Neural cell (in vitro differentiated cells): ENCODE results near the genes SNAPC5 and MAP2K5.

DNA sequence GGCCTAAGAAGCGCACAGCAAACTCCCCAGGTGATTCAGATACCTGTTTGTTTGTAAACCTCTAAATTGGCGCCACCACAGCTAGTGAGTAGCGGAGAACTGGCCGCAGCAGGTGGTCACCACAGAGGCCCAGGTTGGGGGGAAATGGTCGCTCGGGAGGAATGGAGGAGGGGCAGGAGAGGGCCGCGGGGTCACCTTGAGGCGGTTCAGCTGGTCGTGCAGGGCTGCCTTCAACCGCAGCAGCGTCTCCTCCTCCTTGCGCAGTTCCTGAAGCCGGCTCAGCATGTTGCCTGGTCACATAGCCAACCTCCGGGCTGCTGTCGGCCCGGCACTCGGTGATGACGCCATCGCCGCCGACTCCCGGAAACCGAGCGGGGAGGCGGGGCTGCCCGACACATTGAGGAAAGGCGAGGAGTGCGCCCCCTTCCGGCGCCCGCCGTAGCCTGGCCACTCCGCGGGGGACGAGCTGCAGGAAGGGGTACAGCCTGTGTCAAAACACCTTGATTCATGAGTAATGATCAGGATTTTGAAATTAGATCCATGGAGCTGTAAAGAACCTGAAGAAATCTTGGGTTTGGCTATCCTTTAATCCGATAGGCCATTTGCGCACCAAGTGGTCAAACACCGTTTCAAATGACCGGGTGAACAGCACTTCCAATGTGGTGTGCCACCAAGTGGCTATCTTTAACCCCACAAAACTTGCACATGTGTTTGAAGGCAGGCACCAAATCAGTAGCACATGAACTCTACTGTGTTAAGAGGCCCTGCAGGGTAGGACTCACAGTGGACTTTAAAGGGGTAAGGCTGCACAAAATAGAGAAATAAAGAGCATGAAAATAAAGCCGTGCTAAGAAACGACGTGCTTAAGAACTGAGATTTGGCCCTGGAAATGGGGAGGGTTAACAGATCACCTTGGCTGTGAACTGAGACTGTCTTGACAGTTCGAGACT is at the start of gene SNAPC5:
Gene SNAPC5, minus strand, starts transcription at position 316 of the 950 bp plus-strand sequence.
- RAMPAGE, long total RNA, result start-site peak on the minus strand centred at position 330 of the sequence, 100 bp wide, 2,587 and 3,688 reads in 2 replicates

DNA sequence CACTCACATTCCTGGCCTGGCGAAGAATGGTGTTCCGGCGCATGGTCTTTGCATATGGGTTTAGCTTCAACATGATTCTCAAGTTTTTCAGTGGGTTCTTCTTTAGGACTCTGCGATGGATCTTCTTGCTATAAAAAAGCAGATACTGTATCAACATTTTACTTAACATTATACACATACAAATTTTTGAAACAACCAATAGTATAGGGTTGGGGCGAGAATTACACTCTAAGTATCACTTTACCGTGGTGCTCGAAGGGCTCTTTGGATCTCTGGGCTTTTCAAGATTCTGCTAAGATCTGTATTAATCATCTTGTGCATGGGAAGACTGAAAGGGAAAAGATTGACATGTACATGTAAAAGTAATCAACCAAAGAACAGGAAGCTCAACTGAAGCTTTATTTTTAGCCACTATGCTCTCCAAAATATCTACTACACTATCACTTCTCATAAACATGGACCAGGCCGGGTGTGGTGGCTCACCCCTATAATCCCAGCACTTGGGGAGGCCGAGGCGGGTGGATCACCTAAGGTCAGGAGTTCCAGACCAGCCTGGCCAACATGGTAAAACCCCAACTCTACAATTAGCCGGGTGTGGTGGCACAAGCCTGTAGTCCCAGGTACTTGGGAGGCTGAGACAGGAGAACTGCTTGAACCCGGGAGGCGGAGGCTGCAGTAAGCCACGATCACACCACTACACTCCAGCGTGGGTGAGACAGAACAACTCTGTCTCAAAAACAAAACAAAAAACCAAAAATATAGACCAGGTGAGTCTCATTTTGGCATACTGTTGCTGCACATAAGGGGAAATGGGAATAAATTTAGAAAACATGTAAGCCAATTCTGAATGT is 2.7 kb upstream of the SNAPC5 start:
- RAMPAGE, long total RNA, result no peak

GRCh38 chr15:66657856-66658457 is 44.1 kb upstream of the SMAD6 start:
- RAMPAGE, long total RNA, result no peak

DNA sequence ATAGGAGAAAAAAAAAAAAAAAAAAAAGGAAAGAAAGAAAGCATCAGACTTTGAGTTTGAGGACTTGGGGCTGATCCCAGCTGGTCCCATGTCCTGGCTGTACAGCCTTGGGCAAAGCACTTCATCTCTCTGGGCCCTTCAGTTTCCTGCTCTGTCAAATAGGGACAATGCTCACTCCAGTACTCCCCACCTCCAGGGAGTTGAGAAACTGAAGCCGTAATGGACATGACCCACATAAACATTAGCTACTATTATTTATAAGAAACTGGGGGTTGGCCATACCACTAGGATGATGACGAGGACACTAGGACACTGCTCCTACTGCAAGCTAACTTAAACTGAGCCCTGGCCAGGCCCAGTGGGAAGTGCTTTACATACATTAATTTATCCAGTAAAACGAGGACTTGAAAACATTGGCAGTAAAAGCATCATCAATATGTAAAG is 22.9 kb upstream of the SMAD6 start:
- RAMPAGE, long total RNA, result no peak

GRCh38 chr15:66733961-66734550 is 32.0 kb downstream of the SMAD6 start:
- RAMPAGE, long total RNA, result no peak

GRCh38 chr15:66774055-66774763 is 72.2 kb downstream of the SMAD6 start:
- RAMPAGE, long total RNA, result no peak

GRCh38 chr15:66849822-66850490 is 147.9 kb downstream of the SMAD6 start:
- RAMPAGE, long total RNA, result no peak

DNA sequence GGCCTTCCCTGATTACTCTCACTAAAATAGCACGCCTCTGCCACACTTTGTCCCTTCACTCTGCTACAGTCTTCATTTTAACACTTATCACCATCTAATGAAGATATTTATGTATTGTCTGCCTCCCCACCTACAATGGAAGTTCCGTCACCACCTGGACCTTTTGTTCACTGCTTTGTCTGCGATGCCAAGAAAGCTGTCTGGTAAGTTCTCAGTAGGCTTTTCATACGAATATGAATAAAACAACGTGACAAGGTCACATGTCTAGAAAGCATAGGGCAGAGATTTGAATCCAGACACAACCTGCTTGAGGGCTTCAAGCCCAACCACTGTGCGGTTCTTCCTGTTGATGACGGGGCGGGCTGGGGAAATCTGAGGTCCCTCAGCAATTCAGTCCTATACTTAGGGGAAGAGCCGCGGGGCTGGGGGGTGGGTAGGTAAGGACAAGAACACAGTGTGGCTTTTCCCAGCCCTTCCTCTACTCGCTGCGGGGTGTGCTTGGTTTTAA is 32.5 kb upstream of the SMAD3 start:
- RAMPAGE, long total RNA, result no peak

- RAMPAGE, long total RNA, result no peak
Measured at GRCh38 chr15:67048626-67049176, 16.7 kb upstream of the SMAD3 start.

DNA sequence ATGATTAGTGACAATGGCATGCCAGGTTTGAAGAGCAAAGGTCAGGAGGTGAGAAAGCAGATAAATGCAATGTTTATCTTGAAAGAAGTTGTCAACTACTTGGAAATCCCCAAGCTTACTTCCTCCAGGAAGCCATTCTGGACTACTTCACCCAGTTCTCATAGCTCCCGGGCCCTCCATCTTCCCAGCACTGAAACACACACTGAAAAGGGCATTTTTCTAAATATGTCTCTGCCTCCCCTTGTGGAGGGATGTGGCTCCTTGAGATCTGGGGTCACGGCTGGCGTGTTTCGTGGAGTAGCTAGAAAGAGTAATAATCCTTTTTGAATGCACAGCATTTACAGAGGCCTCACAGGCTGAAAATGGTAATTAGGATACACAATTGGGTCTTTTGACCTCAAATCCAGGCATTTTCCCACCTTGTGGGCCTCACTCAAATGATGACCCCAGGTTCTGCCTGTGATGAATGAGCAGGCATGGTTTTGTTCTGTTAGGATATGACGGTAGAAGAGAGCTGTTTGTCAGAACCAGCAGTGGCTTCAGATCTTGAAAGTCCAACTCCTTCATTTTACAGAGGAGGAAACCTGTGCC is 51.6 kb downstream of the SMAD3 start:
- RAMPAGE, long total RNA, result no peak

DNA sequence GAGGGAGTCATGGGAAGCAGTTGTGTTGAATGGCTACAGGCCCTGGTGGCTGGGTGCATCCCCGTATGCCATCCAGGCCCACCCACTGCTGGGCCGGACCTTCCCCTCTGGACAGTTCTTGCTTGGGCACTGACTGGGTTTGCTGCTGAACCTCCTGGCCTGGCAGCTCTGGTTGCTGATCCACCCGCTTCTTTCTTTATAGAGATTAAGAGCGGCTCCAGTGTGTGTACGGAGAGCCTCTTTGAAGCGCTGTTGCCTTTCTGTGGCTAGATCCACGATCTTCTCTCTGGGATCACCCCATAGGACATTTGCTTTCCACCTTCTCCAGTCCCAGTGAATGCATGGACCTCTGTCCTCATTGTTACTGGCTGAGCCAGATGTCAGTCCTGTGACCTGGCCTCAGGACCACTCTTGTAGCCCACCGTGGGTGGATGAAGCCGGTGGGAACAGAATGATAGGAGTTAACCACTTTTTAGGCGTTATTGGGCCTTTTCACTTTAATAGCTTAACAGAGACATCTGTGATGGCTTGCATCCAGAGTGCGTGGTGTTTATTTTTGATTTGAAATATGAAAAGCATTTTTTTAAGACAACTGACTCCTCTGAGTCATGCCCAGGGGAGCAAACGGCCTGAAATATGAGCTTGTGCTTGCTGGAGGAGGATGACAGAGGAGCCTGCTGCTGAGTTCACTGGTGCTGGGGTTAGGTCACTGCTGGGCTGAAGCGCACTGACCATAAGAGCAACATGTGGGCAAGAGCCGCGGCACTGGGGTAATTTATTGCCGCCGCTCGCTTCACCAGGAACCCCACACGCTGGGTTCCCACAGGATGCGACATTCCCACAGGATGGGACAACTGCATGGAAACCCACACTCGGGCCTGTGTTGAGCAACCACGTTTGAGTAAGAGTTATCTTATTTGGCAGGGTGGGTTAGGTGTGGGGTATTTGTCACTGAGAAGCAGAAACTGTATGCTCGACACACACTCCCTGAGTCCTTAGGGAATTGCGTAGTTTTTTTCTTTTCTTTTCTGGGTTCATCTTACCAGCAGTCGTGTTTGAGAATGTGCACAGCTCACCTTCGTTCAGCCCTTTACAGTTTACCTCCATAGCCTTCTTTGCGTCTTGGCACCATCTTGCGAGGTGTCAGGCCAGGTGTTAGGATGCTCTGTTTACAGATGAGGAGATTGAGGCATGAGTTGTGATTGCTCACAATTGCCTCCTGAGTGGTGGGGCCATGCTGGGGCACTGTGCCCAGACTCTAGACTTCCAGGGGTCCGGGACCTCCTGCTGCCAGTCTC is 60.1 kb downstream of the SMAD3 start:
- RAMPAGE, long total RNA, result no peak

DNA sequence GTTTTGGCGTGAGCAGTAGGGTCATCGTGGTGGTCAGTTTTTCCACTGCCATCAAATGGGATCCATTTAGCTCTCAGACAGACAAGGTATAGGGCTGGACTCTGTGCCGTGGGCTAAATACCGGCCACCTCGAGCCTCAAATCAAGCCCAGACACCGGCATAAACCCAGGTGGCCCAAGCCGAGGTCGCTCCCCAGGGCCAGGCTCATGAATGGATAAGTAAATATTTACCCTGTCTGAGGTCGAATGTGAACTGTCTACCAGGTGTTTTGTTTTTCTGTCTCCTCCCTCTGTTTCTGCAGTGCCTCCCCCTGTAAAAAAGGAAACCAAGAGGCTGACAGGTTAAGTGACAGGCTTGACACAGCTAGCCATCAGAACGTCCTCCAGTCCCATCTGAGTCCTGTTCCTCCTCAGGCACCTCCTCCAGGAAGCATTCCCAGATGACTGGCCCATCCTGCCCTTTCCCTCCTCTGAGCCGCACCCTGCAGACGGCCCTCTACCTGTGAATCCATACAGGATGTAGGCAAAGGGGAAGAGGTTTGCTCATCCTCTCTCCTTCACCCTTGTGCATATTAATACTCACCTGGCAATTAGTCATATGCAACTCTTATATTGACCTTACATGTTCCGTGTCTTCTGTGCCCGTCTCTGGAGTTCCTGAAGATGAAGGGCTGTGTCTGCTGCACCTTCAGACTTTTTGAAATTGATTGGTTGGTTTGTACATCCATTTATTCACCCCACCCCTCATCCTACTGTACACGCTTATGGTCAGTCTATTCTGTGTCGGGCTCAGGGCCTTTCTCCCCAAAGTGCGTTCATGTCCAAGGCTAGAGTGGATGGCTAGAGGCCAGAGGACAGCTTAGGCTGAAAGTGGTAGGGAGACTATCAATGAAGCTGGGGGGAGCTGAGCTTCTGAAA is 61.9 kb downstream of the SMAD3 start:
- RAMPAGE, long total RNA, result no peak

DNA sequence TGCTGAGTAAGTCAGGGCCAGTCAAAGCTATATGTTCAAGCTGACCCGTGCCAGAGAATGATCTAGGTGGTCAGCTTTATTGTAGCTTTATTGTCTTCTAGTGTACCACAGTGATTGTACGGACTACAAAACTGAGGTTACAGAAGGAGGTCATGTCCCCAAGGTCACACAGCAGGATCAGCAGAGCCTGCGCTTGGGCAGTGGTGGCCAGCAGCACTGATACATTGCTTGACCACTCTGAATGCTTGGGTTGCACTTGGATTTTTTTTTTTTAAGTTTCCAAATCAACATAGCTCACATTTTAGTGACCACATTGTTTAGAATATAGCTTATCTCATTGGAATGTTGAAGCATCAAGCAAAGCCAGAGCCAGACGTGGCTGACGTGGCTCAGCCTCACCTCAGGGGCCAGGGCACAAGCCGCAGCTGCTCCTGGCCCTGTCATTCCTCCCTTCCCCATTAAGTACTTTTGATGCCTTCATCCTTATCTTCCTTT is 76.0 kb downstream of the AAGAB start:
- RAMPAGE, long total RNA, result no peak

- RAMPAGE, long total RNA, result no peak
Measured at GRCh38 chr15:67181106-67181832, 73.2 kb downstream of the AAGAB start.

DNA sequence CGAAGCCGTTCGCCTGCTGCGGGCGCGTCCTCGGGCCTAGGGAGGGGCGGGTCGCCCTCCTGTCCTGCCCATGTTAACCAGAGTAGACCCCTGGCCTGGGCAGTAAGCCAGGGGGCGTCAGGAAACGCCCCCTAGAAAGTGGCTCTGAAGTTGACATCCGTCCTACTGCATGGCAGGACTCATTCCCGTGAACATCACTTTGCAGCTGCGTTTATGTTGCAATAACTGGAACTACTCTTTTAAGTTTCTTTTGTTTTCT is 788 bp downstream of the C15orf61 start:
- RAMPAGE, long total RNA, result no peak

DNA sequence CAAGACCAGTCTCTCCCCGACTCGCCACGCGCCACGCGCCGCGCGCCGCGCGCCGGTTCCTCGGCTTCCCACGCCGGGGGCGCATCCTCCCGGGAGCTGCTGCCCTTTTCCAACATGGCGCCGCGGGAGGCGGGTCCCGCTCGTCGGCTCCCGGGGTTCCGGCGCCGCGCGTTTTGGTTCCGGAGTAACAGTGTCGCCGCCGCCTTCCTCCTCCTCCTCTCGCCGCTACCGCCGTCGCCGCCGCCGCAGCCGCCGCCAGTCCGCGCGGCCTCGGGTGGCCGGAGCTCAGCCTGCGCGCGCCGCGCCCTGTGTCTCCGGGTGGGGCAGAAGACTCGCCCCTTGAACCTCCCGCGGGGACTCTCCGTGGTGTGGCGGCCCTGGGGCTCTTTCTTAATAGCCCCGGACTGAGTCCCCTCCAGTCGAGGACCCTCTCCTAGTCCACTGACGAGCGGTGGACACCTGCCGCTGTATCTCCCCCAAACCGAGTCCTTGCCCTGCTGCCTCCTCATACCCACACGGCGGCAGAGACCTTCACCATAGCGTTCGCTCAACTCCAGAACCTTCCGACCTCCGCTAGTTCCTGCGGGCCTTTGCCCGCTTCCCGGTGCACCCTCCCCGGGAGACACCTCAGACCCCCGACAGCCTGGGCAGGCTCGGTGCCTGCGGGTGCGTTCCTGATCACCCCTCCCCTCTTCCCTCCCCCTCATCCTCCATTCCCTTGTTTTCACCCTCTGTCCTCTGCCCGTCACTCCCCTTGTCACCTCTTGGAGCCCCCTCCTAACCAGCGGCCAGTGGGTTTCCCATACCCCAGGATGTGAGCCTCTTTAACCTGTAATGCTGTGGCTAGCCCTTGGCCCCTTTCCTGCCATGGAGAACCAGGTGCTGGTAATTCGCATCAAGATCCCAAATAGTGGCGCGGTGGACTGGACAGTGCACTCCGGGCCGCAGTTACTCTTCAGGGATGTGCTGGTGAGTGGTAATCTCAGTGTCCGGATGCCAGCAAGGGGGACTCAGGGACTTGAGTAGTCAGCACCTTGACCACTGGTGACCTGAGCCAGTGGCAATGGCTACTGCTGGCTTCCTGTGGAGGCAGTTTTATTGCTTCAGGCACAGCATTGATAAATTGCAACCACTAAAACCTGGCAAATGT is at the start of gene MAP2K5:
Gene MAP2K5, plus strand, starts transcription at position 202 of the 1,150 bp plus-strand sequence.
- RAMPAGE, long total RNA, result start-site peak on the minus strand centred at position 123 of the sequence, 18 bp wide, 28 and 36 reads in 2 replicates

DNA sequence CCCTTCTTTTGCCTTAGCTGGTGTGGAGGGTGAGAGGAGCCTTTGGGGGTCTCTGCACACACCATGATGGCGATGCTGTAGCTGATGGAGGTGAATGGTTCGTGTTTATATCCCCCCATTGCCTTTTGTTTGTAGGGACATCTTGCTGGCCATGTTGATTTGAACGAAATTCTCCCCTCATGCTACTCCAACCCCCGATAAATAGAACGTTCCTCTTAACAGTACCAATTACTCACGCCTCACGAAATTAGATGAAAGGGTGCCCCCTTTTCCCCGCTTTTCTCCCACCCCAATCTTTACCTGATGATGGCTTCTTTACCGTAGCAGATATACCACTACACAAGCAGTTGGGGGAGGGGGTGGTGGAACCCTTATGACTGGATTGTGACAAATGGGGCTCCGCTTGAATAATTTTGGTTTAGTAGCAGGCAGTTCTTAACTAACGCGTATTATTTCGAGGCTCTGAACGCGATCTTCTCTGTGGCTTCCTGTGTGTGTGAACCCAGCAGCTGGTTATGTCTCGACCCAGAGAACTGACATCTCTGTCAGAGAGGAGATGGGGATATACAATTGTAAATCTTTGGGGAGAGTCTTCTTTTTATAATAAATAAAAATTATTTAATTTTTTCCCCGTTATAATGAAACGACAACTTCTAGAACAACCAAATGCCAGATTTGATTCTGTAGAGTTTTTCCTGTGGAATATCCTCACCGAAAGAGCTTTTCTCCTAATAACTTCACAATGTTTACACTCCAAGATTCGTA is 1.2 kb downstream of the PIAS1 start:
- RAMPAGE, long total RNA, result no peak

DNA sequence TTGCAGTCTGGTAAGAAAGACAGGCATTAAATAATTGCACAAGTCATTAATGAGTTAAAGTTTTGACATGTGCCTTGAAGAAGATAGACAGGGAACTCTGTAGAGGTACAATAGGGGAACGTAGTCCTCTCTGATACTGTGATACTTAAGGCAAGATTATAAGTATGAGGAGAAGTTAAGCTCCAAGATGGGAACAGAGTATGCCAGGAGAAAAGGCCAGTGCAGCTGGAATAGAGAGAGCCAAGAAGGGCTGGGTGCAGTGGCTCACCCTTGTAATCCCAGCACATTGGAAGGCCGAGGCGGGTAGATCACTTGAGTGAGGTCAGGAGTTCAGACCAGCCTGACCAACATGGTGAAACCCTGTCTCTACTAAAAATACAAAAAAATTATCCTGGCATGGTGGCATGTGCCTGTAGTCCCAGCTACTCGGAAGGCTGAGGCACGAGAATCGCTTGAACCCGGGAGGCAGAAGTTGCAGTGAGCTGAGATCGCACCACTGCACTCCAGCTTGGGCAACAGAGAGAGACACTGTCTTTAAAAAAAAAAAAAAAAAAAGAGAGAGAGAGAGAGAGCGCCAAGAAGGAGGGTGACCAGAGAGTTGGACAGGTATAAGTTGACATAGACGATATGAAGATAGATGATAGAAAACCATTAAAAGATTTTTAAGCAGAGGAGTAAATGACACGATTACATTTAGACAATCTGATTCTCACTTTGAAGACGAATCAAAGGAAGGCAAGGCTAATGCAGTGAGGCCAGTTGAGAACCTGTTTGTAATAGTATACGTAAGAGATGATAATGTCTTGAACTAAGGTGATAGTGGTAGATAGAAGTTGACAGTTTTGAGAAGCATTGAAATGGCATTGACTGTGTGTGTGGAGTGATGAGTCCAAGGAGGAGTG is 48.7 kb downstream of the CALML4 start:
- RAMPAGE, long total RNA, result no peak

DNA sequence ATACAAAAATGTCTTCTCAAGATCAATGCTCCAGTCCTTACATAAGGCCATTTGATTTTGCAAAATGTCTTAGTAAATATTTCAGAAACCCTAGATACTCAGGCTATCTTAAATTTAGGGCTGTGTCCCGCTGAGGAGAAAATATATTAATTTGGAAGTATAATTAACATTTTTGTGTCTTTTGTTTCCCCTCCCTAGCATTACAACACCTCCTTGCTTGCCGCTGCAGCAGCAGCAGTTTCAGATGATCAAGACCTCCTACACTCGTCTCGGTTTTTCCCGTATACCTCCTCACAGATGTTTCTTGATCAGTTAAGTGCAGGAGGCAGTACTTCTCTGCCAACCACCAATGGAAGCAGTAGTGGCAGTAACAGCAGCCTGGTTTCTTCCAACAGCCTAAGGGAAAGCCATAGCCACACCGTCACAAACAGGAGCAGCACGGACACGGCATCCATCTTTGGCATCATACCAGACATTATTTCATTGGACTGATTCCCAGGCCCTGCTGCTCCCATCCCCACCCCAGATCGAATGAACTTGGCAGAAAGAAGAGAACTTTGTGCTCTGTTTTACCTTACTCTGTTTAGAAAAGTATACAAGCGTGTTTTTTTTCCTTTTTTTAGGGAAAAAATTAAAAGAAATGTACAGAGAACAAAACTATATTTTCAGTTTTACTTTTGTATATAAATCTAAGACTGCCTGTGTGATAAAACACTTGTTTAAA is 17.6 kb downstream of the CALML4 start:
- RAMPAGE, long total RNA, result no peak

DNA sequence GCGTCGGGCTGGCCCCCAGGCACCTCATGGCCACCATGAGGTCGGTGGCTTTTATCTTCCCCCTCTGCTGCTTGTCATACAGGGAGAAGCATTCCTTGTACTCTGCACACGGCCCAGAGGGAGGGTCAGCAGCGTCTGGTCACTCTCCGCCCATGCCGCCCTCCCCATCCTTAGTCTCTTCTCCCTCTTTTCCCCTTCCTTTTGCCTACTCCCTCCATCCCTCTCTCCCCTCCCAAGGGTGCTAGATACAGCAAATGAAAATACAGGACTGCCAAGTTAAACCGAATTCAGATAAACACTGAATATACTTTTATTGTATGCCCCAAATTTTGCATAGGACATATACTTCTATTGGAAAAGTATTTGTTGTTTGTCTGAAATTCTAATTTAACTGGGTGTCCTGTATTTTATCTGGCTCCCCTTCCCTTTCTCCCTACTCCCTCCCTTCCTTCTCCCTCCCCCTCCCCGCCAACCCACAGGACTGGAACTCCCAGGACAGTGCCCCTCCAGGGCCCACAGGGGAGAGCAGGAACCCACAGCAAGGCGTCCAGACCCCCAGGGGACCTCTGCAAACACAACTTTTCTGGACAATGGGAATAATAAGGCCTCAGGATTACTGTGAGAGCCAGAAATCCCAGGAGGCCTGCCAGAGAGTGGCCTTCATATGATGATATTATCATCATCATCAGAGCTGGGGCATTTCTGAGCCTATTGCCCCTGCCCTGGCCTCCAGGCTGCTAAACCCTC is 5.4 kb downstream of the CALML4 start:
- RAMPAGE, long total RNA, result no peak